Subcutaneous preadipocyte (primary cell): ENCODE measurements around a stretch of chr16.

DNA sequence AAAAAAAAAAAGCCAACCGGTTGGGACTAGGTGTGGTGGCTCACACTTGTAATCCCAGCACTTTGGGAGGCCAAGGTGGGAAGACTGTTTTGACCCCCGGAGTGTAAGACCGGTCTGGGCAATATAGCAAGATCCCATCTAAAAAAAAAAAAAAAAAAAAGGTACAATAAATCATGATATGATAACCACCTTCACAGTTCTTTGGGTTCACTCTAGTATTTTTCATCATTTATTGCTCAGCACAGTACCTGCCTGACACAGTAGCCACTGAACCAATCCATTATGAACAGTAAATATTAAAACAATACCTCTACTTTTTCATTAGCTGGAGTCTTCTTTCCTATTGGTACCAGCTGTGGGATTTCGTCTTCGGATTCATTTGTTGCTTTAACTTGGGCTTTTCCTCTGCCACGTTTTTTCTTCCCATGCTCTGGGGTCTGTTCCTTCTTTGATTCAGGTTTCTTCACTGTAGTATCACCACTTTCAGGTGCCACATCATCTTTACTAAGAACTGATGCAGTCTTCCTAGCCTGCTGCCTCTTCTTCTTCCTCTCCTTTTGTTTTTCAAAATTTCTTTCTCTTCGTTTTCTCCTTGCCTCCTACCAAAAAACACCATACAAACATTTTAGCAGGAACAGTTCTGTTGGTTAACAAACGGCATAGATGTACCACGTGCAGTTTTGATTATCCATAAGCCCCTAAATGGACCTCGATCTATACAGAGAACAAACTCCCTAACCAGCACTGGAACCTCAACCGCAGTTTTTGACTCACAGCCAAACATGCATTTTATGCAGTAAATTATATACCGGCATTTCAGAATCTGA is 11.7 kb downstream of the RSL1D1 start:
- CAGE, long polyA plus RNA = no peak

- CAGE, long polyA plus RNA = no peak
These were observed 9.5 kb downstream of the RSL1D1 start for GRCh38 chr16:11841830-11842321.

- CAGE, long polyA plus RNA = no peak
These were observed 17.2 kb upstream of the RSL1D1 start for GRCh38 chr16:11868304-11869167.

- CAGE, long polyA plus RNA = no peak
These were observed 1.8 kb downstream of the GSPT1 start for GRCh38 chr16:11913742-11914527.

DNA sequence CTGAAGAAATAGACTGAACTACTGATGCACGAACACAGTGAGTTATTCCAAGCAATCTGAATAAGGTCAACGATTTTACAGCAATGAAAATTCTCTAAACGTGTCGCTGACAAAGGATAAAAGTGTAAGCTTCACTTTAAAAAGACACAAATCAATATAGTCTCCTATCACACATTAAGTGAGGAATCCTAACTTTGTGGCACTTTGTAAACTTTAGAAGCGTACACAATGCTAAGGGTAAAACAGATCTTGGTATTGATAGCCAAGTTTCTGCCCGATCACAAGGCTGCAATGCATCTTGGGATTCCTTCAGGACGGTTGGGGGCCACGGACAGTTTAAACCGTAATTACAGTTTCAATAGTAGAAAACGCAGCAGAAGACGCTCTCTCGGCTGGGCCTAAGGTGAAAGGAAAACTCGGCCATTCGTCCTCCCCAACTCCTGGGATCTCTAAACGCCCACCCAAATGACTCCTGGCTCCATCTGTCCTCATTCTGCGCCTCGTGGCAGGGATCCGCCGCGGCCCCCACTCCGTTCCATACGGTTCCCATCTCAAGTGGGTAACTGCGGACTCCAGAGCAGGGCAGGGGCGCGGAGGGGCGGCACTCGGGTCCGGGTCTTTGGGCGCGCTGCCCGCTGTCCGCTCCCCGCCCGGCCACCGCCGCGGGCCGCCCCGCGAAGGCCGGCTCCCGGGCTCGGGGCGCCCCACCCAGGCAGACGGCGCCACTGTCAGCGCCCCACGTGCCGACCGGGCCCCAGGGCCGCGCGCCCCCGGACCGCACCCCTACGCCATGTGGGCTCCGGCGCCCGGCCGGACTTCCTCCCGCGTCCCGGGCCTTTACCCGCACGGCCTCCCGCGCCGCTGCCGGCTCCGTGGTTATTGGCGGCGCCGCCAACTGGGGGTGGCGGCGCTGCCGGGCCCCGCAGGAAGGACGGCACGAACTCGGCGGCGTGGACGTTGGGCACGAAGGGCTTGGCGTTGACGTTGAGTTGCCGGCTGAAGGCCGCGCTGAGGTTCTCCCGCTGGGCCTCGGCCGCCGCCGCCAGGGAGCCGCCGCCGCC is 898 bp downstream of the GSPT1 start:
- CAGE, long polyA plus RNA = no peak

GRCh38 chr16:11994259-11995076 is 17.9 kb downstream of the SNX29 start:
- CAGE, long polyA plus RNA = no peak

GRCh38 chr16:12082249-12082839 is 105.8 kb downstream of the SNX29 start:
- CAGE, long polyA plus RNA = no peak

- CAGE, long polyA plus RNA = no peak
These were observed 121.0 kb downstream of the SNX29 start for GRCh38 chr16:12097250-12098174.

DNA sequence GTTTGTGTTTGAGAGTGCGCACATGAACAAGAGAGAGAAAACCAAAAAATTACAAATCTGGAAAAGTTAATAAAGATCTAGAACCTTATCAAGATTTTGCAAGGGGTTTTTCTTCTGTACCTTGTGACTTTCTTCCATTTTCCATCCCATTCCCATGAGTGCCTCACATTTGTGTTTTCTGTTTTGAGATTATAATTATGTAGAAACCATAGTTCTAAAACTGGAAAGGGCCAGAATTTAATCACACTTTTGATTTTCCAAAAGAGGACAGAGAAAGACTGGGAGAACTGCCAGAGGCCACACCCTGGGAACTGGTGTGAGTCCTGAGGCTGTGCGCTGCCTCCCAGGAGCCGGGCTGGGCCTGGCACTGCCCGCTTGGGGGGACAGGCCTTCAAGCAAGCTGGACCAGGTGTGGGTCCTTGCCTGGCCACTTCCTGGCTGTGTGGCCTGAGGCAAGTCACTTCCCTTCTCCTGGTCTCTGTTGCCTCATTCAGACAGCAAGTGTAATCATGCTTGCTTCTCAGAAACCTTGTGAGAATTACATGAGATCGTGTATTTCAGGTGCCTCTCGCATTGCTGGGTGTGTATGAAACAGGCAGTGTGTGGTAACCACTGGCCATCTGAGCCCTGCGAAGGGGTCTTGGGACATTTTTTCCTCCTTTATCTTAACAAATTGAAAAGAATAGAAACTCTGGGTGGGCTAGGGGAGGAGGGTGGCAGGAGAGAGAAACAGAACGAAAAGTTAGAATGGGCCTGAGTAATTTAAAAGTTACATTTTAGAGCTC is 143.0 kb downstream of the SNX29 start:
- CAGE, long polyA plus RNA = no peak

DNA sequence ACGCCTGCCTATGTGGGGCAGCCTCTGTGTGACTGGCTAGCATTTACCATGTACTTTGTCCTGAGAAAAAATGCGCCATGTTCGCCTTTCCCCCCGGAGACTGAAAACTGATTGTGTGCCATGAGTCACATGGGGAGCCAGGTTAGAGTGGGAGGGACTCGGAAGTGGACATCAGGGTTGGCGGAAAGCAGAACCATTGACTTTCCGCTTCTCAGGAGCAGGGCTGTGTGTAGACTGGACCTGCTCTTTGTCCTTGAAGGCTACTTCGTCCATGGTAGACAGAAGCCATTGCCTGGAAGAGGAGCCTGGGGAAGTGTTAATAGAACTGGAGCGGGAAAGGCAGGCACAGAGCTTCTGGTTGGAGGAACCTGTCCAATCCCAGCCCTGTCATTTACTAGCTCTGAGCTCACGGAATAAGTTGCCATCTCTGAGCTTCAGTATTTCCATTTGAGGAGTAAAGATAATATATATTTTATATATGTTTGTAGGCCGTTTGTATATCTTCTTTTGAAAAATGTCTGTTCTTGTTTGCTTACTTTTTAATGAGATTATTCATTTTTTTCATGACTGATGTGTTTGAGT is 235.7 kb downstream of the SNX29 start:
- CAGE, long polyA plus RNA = no peak

DNA sequence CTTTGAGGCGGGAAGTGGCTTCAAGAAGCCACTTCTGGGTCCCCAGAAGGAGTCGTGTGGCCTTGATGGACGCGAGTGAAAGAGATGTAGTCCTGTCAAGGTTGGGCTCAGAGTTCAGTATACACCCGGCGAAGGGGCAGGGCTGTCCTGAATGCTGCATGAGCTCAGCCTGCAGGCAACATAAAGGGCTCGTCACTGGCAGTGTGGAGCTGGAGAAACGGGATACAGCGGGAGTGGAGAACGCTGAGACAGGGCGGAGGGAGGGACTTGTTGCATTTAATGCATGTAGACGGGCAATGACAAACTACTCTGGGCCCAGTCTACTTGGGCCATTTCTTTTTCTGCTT is 313.2 kb downstream of the SNX29 start:
- CAGE, long polyA plus RNA = no peak

DNA sequence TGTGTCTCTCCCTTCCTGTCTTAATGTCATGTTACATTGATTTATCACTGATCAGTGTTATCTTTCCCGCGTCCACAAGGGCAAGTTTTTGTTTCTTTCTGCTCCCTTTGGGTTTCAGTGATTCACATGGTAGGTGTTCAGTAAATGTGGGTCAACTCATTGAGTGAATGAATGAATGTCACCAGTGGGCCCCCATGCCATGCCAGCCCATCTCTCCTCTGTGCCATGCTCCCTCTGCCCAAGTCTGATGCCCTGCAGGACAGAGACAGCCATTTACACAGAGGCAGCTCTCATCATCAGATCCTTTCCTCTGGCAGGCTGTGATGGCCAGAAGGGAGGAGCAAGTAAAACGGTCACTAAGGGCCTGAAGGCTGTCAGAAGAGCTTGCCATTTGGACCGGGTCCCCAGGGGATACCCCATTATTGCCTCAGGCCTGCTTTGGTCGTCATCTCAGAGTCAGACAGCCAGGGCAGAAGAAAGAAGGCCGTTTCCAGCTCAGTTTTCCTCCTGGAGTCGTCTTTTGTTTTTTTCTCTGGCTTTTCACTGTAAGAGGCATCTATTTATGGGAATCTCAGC is 386.3 kb downstream of the SNX29 start:
- CAGE, long polyA plus RNA = no peak

- CAGE, long polyA plus RNA = no peak
These were observed 344.3 kb downstream of the CPPED1 start for GRCh38 chr16:12459249-12459932.

GRCh38 chr16:12613373-12613669 is 190.4 kb downstream of the CPPED1 start:
- CAGE, long polyA plus RNA = no peak

DNA sequence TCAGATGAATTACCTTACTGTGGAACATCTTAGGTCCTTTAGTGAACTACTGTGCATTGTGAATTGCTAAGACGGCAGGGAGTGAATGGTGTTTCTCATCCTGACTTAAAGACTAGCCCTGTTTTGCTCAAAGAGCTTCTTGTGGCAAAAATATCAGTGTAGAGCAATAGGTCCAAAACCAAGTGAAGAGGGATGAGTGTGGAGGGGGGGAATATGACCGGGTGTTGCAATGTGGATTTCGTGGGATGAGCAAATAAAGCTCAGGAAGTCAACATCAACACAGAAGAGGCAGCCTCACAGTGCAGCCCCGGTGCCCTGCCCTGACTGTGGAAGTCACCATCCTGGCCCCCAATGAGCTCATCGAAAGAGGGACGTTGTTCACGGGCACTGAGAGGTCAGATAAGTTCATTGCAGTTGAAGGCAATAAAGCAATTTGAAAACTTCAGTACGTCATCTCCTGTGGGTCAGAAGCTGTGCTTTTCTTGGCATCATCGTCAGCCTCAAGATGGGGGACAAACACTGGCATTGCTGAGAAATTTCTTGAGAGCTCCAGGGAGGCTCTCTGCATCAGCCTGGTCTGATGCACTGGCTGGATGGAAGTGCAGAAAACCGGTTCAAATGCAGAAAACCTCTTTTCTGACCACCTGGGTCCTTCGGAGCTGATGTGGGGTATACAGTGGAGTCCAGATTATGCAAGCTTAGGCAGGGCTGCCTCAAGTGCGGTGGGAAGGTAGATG is 159.7 kb downstream of the CPPED1 start:
- CAGE, long polyA plus RNA = no peak

DNA sequence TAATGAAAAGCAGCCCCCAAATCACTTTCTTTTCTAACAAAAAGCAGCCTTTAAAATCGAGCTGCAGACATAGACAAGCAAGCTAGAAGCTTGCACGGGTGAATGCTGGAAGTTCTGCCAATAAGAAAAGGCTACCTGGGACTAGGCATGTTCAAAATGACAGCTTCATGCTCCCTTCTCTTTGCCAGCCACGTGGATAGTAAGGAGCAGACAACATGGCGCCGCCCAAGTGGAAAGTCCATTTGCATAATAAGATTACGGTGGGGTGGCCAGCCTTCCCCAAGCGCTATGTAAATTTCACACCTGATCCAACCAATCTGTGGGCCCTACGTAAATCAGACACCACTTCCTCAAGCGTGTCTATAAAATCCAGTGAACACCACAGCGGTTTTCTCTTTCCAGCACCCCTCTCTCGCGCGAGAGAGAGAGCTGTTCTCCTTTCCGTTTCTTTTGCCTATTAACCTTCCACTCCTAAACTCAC is 140.4 kb upstream of the ERCC4 start:
- CAGE, long polyA plus RNA = no peak

- CAGE, long polyA plus RNA = no peak
These were observed 10.1 kb upstream of the ERCC4 start for GRCh38 chr16:13909824-13910353.

GRCh38 chr16:13920552-13921093 is 669 bp downstream of the ERCC4 start:
- CAGE, long polyA plus RNA = no peak

- CAGE, long polyA plus RNA = no peak
These were observed 13.3 kb upstream of the MRTFB start for GRCh38 chr16:14057606-14058333.

- CAGE, long polyA plus RNA = no peak
These were observed 38.0 kb downstream of the MRTFB start for GRCh38 chr16:14109069-14109593.